Endothelial cell of umbilical vein (primary cell): ENCODE measurements around the genes DIPK1A and MTF2.

DNA sequence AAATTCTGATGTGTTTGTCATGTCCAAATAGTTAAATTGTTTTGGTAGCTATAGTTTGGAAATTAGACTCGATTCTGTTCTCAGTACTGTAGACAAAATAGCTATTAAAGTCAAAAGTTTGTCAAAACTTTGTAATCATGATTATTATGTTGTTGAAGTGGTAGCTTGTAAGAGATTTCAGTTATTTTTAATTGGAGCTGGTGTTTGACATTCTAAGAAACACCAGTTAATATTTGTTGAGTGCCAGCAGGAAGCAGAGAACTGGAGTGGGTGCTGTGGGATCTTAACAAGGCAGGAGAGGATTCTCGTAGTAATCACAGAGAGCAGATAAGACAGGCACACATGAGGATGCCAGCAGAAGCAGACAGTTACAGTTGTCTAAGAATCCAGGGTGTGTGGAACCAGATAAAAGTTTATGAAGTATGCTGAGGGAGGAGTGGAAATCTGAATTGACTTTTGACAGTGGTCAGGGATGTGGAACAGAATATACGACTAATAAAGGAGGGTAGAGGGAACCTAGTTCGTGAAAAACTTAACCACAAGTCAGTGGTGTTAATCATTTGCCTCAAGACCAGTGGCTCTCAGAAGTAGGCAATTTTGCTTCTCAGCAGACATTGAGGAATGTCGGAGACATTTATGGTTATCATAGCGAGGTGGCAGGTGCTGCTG is 2.7 kb downstream of the LRRC8D start:
- PRO-cap, result no peak
CAGE:
- cytosol, long polyA minus RNA, result no peak
- cytosol, long polyA plus RNA, result no peak
- long polyA plus RNA, result no peak
- nucleus, long polyA minus RNA, result no peak
- nucleus, long polyA plus RNA, result no peak

- PRO-cap, result no peak
CAGE:
- cytosol, long polyA minus RNA, result no peak
- cytosol, long polyA plus RNA, result no peak
- long polyA plus RNA, result no peak
- nucleus, long polyA minus RNA, result no peak
- nucleus, long polyA plus RNA, result no peak
These were observed 16.1 kb downstream of the LRRC8D start for GRCh38 chr1:89836766-89837449.

DNA sequence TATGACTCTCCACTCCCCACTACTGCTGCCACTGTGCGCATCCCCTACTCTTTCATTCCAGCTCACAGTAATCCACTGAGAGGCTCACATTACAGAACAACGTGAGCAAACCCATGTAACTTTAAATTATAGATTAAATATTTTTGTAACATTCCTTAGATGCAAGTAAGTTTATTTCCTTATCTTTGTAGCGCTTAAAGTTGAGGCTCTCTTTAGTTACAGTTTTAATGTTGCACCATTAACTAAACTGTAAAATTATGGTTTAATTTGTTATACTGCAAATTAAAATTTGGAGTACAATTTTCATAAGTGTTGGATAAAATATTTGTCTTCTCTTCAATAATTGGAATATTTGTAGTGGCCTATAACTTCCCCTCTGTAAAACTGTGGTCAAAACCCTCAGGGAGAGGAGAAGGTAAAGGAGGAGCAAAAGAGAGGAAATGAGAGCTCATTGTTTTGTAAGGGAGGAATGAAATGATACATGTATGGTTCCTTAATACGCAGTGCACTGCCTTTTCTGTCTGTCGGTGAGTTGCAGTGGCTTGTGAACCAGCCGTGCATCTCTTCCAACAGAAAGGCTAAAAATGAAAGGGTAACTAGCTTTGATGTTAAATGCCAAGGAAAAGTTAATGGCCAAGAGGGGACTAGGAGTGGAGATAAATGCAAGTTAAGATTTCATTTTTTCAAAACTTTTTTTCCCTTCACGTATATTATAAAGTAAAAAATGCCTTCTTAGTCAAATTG is 26.3 kb downstream of the LRRC8D start:
- PRO-cap, result no peak
CAGE:
- cytosol, long polyA minus RNA, result no peak
- cytosol, long polyA plus RNA, result no peak
- long polyA plus RNA, result no peak
- nucleus, long polyA minus RNA, result no peak
- nucleus, long polyA plus RNA, result no peak

DNA sequence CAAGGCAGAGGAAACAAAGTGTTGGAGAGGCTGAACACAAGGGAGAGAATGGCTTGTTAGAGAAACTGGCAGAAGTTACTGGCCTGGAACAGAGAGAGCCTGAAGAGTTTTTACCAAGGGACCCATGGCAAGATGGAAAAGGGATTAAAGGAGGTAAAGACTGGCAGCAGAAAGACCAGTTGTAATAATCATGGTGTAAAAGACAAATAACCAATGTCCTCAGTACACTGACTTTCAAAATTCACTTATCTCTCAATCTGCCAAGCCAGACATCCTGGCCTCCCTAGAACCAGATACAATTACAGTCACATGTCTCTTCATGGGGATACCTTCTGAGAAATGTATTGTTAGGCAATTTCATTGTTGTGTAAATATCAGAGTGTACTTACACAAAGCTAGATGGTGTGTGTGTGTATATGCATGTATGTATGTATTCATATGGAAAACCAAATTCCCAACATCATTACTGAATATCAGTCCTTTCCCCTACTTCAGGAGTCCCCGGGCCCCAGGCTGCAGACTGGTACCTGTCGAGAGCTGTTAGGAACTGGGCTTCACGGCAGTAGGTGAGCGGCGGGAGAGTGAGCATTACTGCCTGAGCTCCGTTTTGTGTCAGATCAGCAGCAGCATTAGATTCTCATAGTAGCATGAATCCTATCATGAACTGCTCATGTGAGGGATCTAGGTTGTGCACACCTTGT is 65.4 kb upstream of the ZNF326 start:
- PRO-cap, result no peak
CAGE:
- cytosol, long polyA minus RNA, result no peak
- cytosol, long polyA plus RNA, result no peak
- long polyA plus RNA, result no peak
- nucleus, long polyA minus RNA, result no peak
- nucleus, long polyA plus RNA, result no peak

GRCh38 chr1:89991019-89991626 is 3.8 kb upstream of the ZNF326 start:
- PRO-cap, result no peak
CAGE:
- cytosol, long polyA minus RNA, result no peak
- cytosol, long polyA plus RNA, result no peak
- long polyA plus RNA, result no peak
- nucleus, long polyA minus RNA, result no peak
- nucleus, long polyA plus RNA, result no peak

- PRO-cap, result no peak
CAGE:
- cytosol, long polyA minus RNA, result no peak
- cytosol, long polyA plus RNA, result no peak
- long polyA plus RNA, result no peak
- nucleus, long polyA minus RNA, result no peak
- nucleus, long polyA plus RNA, result no peak
These were observed 31.8 kb upstream of the BARHL2 start for GRCh38 chr1:90748876-90749335.

GRCh38 chr1:90850533-90850852 is 133.4 kb upstream of the BARHL2 start:
- PRO-cap, result no peak
CAGE:
- cytosol, long polyA minus RNA, result no peak
- cytosol, long polyA plus RNA, result no peak
- long polyA plus RNA, result no peak
- nucleus, long polyA minus RNA, result no peak
- nucleus, long polyA plus RNA, result no peak

DNA sequence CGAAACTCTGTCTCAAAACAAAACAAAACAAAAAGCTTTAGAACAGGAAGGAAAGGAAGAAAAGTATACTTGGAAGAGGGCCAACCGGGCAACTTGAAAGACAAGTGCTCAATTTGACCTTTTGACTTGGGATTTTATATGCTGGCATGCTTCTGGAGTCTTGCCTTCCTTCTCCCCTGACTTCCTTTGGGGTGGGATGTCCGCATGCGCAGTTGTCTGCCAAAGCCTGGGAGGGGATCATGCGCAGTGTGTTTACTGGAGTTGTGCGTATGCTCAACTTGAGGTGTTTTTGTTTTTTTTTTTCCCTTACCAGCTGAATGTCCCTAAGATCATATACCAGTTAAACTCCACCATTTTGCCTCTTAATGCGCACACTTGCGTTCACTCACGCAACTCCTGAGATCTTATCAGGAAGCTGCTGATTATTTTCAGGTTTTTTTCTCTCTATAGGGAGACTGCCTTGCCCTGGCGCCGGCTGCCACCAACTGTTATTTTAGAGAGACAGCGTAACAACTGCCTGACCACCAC is 138.6 kb upstream of the ZNF644 start:
- PRO-cap, result no peak
CAGE:
- cytosol, long polyA minus RNA, result no peak
- cytosol, long polyA plus RNA, result no peak
- long polyA plus RNA, result no peak
- nucleus, long polyA minus RNA, result no peak
- nucleus, long polyA plus RNA, result no peak

DNA sequence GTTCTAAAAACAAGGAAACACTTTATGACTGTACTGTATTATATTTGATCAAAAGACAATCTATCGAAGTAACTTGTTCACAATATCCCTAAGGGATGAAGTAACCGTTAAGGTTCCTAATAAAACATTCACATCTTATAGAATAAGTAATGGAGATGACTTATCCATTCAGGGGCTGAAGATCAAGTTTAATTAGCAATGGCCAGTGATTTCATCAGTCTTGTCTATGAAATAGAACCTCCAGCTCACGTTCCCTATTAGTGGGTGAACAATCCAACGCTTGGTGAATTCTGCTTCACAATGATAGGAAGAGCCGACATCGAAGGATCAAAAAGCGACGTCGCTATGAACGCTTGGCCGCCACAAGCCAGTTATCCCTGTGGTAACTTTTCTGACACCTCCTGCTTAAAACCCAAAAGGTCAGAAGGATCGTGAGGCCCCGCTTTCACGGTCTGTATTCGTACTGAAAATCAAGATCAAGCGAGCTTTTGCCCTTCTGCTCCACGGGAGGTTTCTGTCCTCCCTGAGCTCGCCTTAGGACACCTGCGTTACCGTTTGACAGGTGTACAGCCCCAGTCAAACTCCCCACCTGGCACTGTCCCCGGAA is 17.5 kb downstream of the HFM1 start:
- PRO-cap, result no peak
CAGE:
- cytosol, long polyA minus RNA, result no peak
- cytosol, long polyA plus RNA, result no peak
- long polyA plus RNA, result no peak
- nucleus, long polyA minus RNA, result no peak
- nucleus, long polyA plus RNA, result no peak

- PRO-cap, result no peak
CAGE:
- cytosol, long polyA minus RNA, result no peak
- cytosol, long polyA plus RNA, result no peak
- long polyA plus RNA, result no peak
- nucleus, long polyA minus RNA, result no peak
- nucleus, long polyA plus RNA, result no peak
These were observed 189.0 kb downstream of the CDC7 start for GRCh38 chr1:91689636-91690088.

GRCh38 chr1:91760898-91761933 is 124.7 kb downstream of the TGFBR3 start:
- PRO-cap, result no peak
CAGE:
- cytosol, long polyA minus RNA, result no peak
- cytosol, long polyA plus RNA, result no peak
- long polyA plus RNA, result no peak
- nucleus, long polyA minus RNA, result no peak
- nucleus, long polyA plus RNA, result no peak

DNA sequence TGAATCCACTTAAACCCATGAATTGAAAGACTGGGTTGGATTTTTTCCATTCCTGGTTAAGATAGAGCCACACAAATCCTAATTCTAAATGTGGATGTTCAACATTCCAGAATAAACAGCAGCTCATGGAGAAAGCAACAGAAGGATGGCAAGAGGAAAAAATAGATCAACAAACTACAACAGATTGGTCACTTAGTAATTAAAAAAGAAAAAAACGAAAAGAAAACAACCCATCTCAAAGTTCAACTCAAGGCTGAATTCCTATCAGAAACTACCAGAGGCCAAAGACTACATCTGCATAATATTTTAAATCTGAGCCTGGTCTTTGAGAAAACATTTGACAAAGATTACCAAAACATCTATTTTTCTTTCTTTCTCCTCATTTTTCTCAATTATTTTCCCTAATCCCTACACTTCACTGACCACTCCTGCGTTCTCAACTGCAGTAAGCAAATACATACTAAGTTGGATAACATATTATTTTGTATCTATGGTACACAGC is 69.9 kb downstream of the TGFBR3 start:
- PRO-cap, result no peak
CAGE:
- cytosol, long polyA minus RNA, result no peak
- cytosol, long polyA plus RNA, result no peak
- long polyA plus RNA, result no peak
- nucleus, long polyA minus RNA, result no peak
- nucleus, long polyA plus RNA, result no peak

- PRO-cap, result no peak
CAGE:
- cytosol, long polyA minus RNA, result no peak
- cytosol, long polyA plus RNA, result no peak
- long polyA plus RNA, result no peak
- nucleus, long polyA minus RNA, result no peak
- nucleus, long polyA plus RNA, result no peak
These were observed 32.1 kb downstream of the C1orf146 start for GRCh38 chr1:92249592-92250341.

DNA sequence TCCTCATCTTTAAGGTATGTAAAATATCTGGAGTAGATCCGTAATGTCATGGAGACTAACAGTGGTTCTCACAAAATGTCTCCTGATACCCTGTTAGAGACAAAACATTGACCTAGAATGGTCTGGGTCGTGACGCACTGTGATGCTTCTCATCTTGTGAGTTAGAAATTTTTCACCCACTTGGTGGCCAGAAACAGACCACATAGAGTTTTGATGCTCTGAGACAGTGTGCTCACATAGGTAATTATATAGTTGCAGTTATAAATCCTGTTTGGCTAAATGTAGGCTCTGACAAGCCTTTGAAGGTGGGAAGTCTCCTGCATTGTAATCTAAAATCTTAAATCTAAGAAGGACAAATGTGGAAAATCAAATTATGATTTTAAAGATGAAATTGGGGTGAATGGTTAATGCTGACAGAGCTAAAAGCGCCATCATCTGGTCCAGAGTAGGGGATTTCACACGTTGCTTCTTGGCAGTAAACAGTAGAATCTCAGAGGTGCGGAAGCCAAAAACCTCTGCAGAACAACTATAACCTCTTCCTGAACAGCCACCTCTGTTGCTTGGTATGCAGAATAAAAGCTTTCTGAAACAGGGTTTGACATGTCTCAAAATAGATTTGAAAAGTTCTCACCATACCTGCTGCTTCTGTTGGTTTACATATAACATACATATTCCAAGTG is 17.0 kb downstream of the RPAP2 start:
- PRO-cap, result no peak
CAGE:
- cytosol, long polyA minus RNA, result no peak
- cytosol, long polyA plus RNA, result no peak
- long polyA plus RNA, result no peak
- nucleus, long polyA minus RNA, result no peak
- nucleus, long polyA plus RNA, result no peak

- PRO-cap, result no peak
CAGE:
- cytosol, long polyA minus RNA, result no peak
- cytosol, long polyA plus RNA, result no peak
- long polyA plus RNA, result no peak
- nucleus, long polyA minus RNA, result no peak
- nucleus, long polyA plus RNA, result no peak
These were observed 11.0 kb downstream of the RPL5 start for GRCh38 chr1:92842770-92843274.

DNA sequence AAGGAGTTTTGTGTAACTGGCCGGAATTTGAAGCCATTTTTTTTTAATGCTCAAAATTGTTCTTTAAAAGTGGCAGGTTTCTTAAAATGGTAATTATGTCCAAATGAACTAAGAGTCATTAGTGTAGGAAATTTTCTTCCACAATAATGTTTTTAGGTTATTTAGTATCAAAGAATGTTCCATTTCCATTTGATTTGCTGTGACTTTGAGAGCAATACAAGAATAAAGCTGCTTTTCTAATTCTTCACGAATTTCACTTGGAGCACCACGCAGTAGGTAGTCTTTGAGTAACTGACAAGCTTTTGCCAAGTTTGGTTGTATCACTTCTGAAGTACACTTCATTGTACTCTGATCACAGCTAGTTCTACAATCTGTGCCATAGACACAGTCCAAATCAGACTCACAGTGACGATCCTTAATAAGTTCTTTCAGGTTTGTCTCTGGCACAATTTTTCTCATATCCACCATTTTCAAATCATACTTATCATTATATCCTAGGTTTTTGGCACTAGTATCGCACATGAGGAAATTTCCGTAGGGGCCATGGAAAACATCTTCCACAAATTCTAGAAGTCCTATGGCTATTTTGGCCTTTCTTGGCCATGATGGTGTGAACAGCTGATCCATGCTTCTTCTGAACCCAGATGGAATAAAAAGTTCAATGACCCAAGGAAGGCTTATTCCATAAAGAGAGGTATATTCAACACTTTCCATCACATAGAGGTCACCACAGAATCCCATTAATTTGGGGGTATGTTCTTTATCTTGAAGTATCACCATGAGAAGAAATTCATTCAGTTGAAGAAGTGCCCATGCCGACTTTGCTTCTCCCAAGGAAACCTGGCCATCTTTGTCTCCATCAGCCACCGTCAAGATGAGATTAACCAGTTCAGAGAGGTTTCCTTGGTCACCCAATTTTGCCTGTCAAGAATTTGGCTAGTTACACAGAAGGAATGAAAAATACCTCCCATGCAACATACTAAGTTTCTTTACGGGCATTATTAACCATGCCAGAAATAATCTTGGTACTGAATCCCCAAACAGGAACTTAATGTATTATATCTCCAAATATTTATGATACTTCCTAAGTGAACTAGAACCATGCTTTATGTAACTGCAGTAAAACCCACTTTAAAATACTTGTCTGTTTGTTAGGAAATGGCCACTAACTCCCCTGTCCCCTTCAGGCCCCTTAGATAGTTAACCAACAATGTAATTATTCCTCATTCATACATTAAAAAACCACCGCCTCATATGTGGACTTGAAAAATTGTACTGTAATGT is 11.9 kb downstream of the RPL5 start:
- PRO-cap, result no peak
CAGE:
- cytosol, long polyA minus RNA, result no peak
- cytosol, long polyA plus RNA, result no peak
- long polyA plus RNA, result no peak
- nucleus, long polyA minus RNA, result no peak
- nucleus, long polyA plus RNA, result no peak

DNA sequence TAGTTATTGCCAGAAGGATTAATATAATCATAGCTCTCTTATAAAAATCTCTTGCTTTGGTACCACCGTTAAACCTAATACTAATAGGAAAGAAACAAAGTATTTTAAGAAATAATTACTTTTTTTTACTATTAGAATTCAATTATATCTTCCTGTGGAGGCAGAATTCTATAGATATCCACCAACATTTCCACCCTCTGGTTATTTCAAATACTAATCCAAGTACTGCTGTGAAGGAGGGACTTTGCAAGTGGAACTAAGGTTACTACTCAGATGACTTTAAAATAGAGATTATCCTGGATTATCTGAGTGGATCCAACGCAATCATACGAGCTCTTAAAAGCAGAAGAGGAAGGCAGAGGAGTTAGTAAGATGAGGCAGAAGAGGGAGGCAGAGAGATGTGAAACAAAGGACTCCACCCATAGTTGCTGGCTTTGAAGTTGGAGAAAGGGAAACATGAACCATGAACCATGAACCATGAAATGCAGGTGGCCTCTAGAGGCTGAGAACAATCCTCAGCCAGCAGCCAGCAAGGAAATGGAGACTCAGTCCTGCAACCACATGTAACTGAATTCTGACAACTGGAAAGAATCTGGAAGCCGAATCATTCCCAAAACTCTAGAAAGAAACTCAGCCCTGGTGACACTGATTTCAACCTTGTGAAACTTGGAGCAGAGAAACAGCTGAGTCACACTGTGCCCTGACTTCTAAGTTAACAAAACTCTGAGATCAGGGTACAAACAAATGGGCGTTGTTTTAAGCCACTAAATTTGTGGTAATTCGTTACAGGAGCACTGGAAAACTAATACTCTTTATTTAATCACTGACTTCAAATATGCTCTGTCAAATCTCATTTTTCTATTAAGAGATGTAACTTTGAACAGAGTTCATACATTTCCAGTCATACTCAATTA is 10.2 kb downstream of the DIPK1A start:
- PRO-cap, result no peak
CAGE:
- cytosol, long polyA minus RNA, result no peak
- cytosol, long polyA plus RNA, result no peak
- long polyA plus RNA, result no peak
- nucleus, long polyA minus RNA, result no peak
- nucleus, long polyA plus RNA, result no peak

DNA sequence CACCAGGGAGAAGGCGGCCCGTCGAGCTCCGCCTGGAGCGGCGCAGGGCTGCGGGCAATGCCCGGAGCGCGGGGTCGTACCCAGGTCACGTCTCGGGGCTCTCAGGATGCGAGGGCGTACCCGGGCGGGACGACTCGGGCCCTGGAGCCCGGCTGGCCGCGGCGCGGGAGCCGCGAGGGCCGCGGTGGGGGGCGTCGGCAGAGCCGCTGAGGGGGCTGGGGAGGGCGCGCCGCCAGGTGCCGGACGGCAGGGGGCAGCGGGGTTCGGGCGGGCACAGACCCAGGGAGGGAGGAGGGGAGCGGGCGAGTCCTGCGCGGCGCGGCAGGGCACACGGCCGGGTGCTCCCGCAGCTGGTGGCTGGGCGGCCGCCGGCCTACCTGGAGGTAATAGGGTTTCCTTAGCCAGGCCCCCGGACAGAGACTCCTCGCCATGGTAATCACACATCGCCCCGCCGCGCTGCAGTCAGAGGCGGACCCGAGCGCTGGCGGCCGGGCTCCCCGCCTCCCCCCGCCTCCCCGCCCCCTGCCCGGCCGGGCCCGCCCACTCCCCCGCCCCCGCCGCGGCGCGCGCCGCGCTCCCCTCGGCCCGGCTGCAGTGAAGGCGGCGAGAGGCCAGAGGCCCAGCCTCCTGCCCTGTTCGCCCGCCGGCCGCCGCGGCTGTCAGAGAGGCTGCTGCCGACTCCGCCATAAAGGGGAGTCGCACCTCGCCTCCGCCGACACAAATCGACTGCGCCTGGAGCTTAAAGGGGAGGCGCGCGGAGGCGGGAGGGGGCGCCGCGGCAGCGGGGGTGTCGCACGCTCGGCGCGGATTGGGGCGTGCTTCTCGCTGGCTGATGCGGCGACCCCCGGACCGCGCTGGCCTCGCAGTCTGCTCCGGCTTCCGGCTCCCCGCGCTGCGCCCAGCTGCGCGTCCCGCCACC is at the start of gene DIPK1A:
Gene DIPK1A, minus strand, starts transcription at position 464 of the 919 bp plus-strand sequence.
- PRO-cap, result bidirectional peak, plus-strand start at position 132 of the sequence, minus-strand start at position 26 of the sequence; bidirectional peak, plus-strand start at position 594 of the sequence, minus-strand start at position 464 of the sequence
CAGE:
- cytosol, long polyA minus RNA, result start-site peak on the minus strand centred at position 484 of the sequence, 68 bp wide, 12 reads
- cytosol, long polyA plus RNA, result no peak
- long polyA plus RNA, result no peak
- nucleus, long polyA minus RNA, result no peak
- nucleus, long polyA plus RNA, result no peak

- PRO-cap, result bidirectional peak, plus-strand start at chr1:93079283, minus-strand start at chr1:93079117
CAGE:
- cytosol, long polyA minus RNA, result no peak
- cytosol, long polyA plus RNA, result no peak
- long polyA plus RNA, result no peak
- nucleus, long polyA minus RNA, result start-site peak on the minus strand at chr1:93079091-93079121, 12 reads
- nucleus, long polyA plus RNA, result no peak
These were observed 214 bp upstream of the MTF2 start for GRCh38 chr1:93078963-93079175.

DNA sequence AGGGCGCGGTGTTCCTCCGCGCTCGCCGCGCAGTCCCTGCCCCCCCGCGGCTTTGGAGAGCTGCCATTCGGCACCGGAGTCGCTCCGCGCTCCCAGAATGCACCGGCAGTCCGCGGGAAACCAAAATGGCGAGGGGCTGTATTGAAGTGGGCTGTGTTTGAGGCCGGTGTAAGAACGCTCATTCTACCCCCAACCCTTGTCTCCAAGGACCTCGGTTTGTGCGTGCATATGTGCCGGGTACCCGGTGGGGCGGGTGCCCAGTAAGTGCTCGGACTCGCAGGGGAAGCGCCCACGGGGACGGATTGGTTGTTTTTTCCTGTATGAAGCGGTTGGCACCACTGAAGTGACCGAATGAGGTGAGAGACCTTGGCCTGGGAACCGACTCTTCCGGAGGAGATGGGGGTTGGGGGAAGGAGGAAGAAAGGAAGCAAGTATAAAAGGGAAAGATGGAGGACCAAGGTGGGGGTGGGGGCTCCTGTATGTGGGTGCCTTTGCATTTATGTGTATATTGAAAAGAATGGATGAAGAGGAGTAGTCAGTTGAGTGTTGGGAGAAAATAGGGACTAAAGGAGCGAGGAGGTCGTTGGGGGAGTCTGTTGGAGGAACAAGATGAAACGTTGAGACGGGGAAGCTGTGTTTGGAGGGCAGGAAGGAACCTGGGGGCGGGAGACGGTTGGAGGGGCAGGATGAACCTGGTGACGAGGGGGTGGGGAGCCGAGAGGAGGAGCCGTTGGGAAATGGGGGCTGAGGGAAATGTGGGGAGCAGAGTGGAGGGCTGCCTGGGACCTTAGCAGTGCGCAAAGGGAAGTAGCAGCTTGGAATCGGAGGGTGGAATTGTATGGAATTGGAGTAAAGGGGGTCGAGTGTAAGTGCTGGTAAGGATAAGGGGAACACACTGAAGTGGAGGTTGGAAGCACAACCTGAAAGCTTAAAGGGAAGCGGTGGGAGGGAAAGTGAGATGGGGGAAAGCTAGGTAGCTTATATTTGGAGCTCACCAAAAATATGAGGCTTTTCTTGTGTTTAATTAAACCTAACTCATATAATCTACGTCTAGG is at the start of gene MTF2:
Gene MTF2, plus strand, starts transcription at position 108 of the 1,055 bp plus-strand sequence.
- PRO-cap, result bidirectional peak, plus-strand start at position 108 of the sequence, minus-strand start outside the sequence; bidirectional peak, plus-strand start at position 765 of the sequence, minus-strand start at position 611 of the sequence
CAGE:
- cytosol, long polyA minus RNA, result start-site peak on the plus strand centred at position 119 of the sequence, 29 bp wide, 51 reads
- cytosol, long polyA plus RNA, result start-site peak on the plus strand centred at position 91 of the sequence, 67 bp wide, 116 and 255 reads in 2 replicates
- long polyA plus RNA, result start-site peak on the plus strand centred at position 116 of the sequence, 17 bp wide, 67 and 136 reads in 2 replicates
- nucleus, long polyA minus RNA, result start-site peak on the plus strand centred at position 462 of the sequence, 794 bp wide, 1,551 reads
- nucleus, long polyA plus RNA, result start-site peak on the plus strand centred at position 94 of the sequence, 62 bp wide, 411 and 548 reads in 2 replicates; start-site peak on the plus strand centred at position 491 of the sequence, 104 bp wide, 61 and 36 reads in 2 replicates